LNCaP clone FGC (cell line): ENCODE measurements around a stretch of chr19.

GRCh38 chr19:41792269-41793023, 3.9 kb upstream of the CEACAM3 start:
- RRBS, 2 experiments = no CpG with 5 or more reads among the region's 10 CpGs

DNA sequence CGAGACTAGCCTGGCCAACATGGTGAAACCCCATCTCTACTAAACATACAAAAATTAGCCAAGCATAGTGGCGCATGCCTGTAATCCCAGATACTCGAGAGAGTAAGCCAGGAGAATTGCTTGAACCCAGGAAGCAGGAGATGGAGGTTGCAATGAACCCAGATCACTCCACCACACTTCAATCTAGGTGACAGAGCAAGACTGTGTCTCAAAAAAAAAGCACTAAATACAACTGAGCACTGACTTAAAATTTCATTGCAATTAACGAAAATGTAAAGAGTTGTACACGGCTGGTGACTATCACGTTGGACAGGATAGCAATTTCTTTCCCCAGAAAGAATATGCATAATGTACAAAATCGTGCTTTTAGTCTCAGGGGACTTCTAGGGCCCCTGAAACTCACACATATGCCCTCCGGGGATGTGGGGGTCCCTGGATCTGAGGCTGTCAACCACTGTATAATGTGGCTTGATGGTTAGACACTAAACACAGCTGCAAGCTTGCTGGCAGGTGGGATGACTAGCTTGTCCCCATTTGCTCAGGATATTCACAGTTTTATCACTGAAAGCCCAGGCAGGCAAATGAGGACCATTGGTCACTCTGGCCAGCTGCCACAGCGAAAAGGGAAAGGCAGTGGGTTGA, 17.3 kb downstream of the ARHGEF1 start:
- RRBS, 2 experiments = no CpG with 5 or more reads among the region's 9 CpGs

DNA sequence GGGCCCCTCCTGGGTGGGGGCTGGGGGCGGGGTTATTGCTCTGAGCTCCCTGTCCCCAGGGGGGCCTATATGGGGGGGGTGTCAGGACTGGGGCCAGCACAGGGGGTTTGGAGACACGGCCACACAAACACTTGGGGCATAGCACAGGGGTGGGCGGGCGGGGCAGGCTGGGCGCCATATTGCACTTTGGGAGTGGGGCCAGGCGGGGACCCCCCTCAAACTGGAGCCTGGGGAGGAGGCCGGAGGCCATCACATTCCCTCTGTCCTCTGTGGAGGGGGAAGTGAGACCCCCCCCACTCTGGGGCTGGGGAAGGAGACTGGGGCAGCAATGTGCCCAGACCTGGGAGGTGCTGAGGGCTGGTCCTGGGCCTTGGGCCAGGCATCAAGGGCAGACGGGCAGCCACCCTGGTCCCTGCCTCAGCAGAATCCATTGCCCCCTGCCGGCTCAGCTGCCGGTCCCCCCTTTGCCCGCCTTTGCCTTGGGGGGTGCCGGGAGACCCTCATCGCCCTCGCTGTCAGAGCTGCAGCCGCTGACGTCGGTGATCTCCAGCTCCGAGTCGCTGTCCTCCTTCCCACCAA, 20.4 kb downstream of the ERFL start:
- RRBS, 2 experiments = no CpG with 5 or more reads among the region's 19 CpGs

GRCh38 chr19:41908928-41910068, 19.0 kb downstream of the ERFL start:
- RRBS, 2 experiments = no CpG with 5 or more reads among the region's 26 CpGs

- RRBS, 2 experiments = 51 to 64% methylated on average over 3 of the region's 18 CpGs
Observed at GRCh38 chr19:41921162-41921723, 7.0 kb downstream of the ERFL start.

- RRBS, 2 experiments = no CpG with 5 or more reads among the region's 13 CpGs
Observed at GRCh38 chr19:41967176-41967473, 8.0 kb upstream of the RABAC1 start.

DNA sequence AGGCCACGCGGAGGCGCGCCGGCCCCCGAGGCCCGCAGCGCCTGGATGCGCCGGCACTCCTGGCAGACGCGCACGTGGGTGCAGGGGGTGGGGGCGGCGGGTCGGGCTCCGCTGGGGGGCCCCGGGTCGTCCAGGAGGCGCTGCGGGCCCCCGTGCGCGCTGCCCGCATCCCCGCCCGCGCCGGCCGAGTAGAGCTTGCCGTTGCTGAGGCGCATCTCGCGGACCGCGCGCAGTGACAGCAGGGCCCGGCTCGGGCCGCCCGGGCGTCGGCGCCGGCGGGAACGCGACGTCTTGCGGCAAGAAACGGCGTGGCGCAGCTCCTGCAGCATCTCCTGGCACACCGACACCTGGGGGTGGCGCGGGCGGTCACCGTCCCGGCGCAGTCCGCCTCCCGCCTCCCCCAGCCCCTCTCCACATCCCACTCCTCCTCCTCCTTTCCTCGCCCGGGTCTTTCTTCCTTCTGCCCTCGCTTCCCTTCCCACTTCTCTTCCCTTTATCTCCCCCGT, 5.0 kb upstream of the ATP1A3 start:
- RRBS, 2 experiments = 2% methylated on average over 49 of the region's 66 CpGs

DNA sequence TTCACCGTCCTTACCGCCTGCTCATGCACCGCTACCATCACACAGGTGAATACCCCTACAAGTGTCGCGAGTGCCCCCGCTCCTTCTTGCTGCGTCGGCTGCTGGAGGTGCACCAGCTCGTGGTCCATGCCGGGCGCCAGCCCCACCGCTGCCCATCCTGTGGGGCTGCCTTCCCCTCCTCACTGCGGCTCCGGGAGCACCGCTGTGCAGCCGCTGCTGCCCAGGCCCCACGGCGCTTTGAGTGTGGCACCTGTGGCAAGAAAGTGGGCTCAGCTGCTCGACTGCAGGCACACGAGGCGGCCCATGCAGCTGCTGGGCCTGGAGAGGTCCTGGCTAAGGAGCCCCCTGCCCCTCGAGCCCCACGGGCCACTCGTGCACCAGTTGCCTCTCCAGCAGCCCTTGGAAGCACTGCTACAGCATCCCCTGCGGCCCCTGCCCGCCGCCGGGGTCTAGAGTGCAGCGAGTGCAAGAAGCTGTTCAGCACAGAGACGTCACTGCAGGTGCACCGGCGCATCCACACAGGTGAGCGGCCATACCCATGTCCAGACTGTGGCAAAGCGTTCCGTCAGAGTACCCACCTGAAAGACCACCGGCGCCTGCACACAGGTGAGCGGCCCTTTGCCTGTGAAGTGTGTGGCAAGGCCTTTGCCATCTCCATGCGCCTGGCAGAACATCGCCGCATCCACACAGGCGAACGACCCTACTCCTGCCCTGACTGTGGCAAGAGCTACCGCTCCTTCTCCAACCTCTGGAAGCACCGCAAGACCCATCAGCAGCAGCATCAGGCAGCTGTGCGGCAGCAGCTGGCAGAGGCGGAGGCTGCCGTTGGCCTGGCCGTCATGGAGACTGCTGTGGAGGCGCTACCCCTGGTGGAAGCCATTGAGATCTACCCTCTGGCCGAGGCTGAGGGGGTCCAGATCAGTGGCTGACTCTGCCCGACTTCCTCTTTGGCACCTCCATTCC, 4.7 kb downstream of the ZNF574 start:
- RRBS, 2 experiments = 97 to 98% methylated on average over 14 of the region's 52 CpGs

- RRBS, 2 experiments = 30 to 33% methylated on average over 1 of the region's 16 CpGs
Observed at GRCh38 chr19:42092041-42092767, 16.2 kb downstream of the ZNF574 start.

DNA sequence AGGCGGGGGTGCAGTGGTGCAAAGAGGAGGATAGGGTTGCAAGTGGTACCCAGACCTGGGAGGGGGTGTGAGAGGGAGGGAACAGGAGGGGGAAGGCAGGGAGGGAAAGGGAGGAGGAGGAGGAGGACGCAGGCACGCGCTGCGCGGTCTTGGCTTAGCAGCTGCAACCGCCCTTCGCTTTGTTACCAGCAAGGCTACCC, 38.1 kb downstream of the DEDD2 start:
- RRBS, 2 experiments = no CpG with 5 or more reads among the region's 8 CpGs

GRCh38 chr19:42191561-42192553, 25.6 kb downstream of the DEDD2 start:
- RRBS, 2 experiments = no CpG with 5 or more reads among the region's 7 CpGs

GRCh38 chr19:42196182-42197287, 20.9 kb downstream of the DEDD2 start:
- RRBS, 2 experiments = 95% methylated on average over 4 of the region's 39 CpGs; no CpG with 5 or more reads in 1 of the 2 experiments

DNA sequence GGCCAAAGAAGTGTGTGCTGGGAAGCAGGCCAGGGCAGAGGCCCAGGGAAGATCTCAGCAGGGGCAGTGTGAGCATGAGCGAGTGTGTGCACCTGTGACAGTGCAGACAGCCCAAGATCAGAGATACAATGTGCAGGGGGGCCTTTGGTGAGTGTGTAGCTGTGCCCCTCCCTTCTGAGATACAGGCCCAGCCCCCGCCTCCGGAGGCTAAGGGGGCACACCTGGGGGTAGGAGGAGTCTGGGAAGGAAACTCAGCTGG, 18.6 kb downstream of the DEDD2 start:
- RRBS, 2 experiments = no CpG with 5 or more reads among the region's 3 CpGs

DNA sequence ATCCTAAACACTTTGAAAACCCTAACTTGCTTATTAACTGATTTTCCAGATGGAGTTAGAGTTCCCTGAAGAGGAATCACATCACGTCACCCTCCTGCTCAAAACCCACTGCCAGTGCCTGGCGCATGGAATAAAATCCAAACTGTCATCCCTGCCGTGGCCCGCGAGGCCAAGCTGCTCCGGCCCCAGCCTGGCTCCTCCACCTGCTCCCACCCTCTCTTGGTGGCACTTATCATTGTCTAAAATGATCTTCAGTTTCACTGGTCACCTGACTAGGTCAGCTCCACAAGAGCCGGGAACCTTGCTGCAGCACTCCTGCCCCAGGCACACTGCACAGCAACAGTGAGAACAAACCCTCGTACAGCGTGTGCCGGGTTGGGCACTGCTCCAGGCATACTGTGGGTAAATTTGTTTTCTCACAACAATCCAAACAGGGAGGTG, 9.0 kb downstream of the DEDD2 start:
- RRBS, 2 experiments = 8 to 26% methylated on average over 4 to 5 of the region's 10 CpGs

DNA sequence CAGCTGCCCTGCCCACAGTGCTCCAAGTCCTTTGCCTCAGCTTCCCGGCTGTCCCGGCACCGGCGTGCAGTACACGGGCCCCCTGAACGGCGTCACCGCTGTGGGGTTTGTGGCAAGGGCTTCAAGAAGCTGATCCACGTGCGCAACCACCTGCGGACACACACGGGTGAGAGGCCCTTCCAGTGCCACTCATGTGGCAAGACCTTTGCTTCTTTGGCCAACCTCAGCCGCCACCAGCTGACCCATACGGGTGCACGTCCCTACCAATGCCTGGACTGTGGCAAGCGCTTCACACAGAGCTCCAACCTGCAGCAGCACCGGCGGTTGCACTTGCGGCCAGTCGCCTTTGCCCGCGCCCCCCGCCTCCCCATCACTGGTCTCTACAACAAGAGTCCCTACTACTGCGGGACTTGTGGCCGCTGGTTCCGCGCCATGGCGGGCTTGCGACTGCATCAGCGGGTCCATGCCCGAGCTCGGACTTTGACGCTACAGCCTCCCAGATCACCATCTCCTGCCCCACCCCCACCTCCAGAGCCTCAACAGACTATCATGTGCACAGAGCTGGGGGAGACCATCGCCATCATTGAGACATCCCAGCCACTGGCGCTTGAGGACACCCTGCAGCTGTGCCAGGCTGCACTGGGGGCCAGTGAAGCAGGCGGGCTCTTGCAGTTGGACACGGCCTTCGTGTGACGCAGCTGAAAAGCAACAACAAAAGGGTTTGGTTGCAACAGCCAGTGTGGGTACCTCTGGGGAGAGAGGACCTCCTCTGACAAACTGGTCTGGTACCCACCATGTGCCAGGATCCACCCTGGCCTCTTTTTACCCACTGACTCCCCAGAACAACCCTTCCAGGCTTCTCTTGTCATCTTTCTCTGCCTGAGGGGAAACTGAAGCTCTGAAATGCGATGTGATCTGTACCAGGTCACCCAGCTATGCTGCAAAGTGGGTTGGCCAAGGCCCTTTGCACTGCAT, 5.9 kb downstream of the ZNF526 start:
- RRBS, 2 experiments = no CpG with 5 or more reads among the region's 40 CpGs

GRCh38 chr19:42228987-42230114, 9.2 kb downstream of the ZNF526 start:
- RRBS, 2 experiments = no CpG with 5 or more reads among the region's 13 CpGs

DNA sequence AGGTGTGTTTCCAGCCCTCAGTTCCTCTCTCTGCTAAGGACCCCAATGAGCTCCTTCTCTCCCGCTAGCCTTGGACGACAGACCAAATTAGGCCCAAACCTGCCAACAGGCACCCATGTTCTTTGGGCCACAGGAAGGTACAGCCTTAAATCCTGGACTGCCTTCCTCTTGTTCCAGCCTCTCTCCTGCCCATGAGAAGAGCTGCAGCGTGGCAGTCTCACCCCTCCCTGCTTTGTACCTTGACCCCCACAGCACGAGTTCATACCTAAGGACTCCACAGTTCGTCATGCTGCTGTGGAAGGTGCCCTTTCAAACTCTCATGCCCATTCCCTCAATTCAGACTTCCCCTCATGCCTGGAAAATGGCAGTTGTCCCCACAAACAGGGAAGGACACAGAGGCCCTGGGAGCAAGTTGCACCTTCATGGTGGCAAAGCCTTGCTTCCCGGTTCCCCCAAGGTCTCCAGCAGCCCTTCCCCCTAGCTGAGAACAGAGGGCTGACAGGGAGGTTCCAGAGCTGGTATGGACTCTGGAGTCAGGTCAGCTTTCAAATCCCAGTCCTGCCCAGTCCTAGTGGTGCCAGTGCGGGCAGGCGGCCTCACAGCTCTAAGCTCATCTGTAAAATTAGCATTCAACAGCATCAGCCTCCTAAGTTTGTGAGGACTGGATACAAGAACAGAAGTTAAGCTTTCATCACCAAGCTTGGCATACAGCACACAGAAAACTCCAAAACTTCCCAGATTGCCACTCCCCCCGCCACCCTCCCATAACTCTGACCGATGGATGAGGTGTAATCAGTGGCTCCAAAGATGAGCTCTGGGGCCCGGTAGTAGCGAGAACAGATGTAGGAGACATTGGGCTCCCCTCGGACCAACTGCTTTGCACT, 8.6 kb downstream of the GSK3A start:
- RRBS, 2 experiments = no CpG with 5 or more reads among the region's 13 CpGs

DNA sequence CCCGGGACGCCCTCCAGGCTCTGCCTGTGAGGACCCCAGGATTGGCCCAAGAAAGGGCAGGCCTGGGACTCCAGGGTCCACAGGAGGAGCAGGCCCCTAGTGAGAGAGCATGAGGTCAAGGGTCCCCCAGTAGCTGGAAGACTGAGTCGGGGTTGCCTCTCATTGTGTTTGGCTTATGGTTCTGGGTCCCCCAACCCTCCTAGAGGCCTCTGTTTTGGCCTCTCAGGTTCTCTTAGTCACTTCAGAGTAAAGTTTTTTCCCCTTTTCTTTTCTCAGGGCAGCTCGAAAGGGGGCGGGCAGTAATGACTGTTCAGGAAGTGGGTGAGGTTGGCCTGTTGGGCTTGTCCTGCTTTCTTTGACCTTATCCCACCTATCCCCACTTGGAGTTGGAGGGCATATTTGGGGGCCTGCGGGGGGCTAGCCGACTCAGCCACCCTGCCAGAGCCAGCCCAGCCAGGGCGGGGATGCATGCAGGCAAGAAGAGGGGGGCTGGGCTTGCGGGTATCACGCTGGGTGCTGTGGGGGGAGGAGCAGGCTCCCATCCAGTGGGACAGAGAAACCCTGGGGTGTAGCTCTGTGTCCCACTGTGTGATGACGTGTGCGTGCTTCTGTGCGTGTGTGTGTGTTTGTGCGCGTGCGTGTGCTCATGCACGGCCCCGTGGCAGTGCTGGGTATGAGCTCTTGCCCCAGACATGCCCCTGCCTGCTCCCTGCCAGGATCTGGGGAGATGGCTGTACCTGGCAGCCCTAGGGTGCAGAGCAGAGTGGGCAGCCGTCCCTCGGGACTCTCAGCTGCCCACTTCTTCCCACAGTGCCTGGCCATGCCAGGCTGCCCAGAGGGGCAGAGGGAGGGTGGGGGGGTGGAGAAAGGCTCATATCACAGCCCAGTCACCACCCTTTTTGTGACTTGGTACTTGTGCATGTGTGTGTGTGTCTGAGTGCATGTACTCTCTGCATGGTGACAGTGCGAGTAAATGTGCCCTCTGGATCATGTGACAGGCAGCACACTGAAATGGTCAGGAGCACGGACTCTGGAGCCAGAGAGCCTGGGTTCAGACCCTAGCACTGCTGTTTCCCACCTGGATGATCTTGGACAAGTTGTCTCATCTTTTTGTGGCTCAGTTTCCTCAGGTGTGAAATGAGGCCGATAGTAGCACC, 1.6 kb downstream of the CIC start:
- RRBS, 2 experiments = no CpG with 5 or more reads among the region's 23 CpGs

DNA sequence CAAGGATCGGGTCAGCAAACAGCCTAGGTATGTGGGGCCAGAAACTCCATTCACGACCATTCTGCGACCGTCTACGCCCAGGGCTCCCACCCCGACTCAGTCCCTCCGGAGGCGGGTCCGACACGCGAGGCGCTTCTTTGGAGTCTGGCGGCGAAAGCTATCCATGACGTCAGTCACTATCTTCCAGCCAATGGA, 6.6 kb upstream of the CNFN start:
- RRBS, 2 experiments = no CpG with 5 or more reads among the region's 15 CpGs

DNA sequence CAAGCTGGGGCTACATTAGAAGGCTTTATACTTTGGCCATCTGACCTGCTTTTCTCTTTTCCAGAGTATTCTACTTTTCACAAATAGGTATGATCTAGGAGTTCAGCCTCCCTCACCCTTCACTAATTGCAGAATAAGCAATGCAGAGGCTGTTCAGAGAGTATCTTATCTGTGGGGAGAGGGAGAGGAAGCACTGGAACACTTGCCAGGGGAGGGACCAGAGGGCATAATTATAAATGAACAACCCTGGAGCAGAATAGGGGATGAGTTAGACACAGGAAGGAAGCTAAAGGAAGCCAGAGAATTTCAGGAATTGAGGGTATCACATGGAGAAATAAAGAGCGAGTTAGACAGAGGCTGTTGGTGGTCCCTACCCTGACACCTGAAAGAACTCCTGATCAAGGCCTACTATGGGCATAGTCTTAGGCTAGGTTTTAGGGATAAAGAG, 29.9 kb downstream of the CEACAM1 start:
- RRBS, 2 experiments = no CpG with 5 or more reads among the region's 1 CpG